ENCODE results near the genes CC2D2B and CCNJ.

GRCh38 chr10:95348906-95349367 lies 58.1 kb upstream of the PDLIM1 start:
- PRO-cap = no peak
- RAMPAGE, long total RNA, 2 experiments = no peak in any of the 2 experiments

- PRO-cap = no peak
- RAMPAGE, long total RNA, 2 experiments = no peak in any of the 2 experiments
Observed at GRCh38 chr10:95377560-95378459, 87.0 kb upstream of the PDLIM1 start.

DNA sequence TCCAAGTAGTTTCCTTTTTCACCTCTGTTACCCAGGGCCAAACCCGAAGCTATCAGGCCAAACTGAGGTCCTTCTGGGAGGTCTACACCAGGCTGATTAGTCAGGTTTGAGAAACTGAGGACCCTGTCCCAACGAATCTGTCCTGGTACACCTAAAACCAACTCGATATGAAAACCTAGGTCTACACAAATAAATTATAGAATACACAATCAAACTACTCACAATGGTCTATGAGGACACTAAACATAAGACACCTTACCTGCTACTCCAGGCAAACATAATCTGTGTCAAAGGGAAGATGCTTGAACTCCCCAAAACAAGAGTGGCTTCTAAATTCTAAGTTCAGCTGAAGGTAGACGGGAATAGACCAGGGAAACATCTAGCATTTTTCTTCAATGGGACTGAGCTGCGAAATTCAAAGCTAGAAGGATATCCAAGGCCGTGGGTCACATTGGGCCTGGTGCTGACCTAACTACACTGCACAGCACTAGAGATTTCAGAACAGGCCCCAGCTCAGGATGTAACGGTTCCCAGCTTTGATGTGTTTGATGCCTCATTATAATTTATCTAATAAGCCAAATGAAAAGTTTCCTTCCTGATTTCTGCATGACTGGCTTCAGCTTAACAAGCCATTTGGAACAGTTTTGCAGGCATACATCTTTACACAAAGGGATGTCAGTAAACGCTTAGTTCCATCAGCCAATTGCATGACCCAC lies 121.8 kb upstream of the PDLIM1 start:
- PRO-cap = no peak
- RAMPAGE, long total RNA, 2 experiments = no peak in any of the 2 experiments

- PRO-cap = no peak
- RAMPAGE, long total RNA, 2 experiments = no peak in any of the 2 experiments
Observed at GRCh38 chr10:95419215-95419955, 128.6 kb upstream of the PDLIM1 start.

GRCh38 chr10:95437532-95438143 lies 123.5 kb downstream of the SORBS1 start:
- PRO-cap = no peak
- RAMPAGE, long total RNA, 2 experiments = no peak in any of the 2 experiments

- PRO-cap = no peak
- RAMPAGE, long total RNA, 2 experiments = no peak in any of the 2 experiments
Observed at GRCh38 chr10:95445090-95445820, 115.9 kb downstream of the SORBS1 start.

DNA sequence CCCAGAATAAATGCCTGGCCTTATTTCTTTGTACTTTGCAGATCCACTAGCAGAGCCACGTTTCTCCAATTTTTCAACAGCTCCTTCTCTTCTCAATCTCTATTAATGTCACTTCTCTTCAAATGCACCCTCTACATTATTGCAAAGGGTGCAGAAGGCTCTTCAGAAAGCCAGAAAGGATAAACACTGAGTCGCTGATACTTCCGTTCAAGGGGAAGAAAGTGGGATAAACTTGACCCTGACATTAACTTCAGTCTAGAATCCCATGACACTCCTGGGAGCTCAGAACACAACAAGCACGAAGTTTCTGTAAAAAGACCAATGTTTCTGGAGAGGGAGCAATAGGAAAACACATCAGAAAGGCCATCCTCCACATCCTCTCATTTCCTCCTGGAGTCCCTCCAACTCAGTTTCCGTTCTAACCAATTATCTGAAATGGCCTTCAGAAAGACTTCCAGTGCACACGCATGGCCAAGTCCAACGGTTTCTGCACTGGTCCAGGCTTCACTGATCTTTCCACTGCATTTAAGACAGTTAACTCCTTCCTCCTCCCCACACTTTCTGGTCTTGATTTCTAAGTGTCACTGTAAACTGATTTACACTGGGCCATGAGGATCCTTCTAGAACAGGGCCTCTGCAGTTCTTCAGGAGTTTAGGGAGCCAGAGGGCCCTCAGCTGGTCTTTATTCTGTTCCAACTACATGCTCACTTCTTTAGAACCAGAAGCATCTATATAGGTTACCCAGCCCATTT lies 113.4 kb downstream of the SORBS1 start:
- PRO-cap = no peak
- RAMPAGE, long total RNA, 2 experiments = no peak in any of the 2 experiments

- PRO-cap = no peak
- RAMPAGE, long total RNA, 2 experiments = no peak in any of the 2 experiments
Observed at GRCh38 chr10:95645936-95646640, 10.4 kb downstream of the ALDH18A1 start.

DNA sequence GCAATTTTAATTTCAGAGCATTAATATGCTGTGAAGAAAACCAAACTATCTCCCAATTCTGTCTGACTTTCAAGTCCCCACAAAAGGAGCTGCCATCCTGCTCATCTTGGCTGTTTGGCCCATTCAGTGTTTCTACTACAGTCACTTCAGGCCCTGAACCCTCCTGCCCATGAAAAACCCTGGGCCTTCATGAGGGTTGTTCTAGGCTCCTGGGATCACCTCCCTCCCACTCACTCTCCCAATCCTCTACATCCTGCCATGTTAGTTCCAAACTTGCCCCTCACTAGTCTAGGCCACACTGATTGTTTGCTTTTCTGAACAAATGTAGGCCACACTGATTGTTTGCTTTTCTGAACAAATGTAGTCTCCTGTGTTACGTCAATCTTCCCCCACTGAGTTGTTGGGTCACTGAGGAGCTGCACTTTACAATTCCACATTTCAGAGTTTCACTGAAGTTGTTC lies 5.2 kb upstream of the ALDH18A1 start:
- PRO-cap = no peak
- RAMPAGE, long total RNA, 2 experiments = no peak in any of the 2 experiments

DNA sequence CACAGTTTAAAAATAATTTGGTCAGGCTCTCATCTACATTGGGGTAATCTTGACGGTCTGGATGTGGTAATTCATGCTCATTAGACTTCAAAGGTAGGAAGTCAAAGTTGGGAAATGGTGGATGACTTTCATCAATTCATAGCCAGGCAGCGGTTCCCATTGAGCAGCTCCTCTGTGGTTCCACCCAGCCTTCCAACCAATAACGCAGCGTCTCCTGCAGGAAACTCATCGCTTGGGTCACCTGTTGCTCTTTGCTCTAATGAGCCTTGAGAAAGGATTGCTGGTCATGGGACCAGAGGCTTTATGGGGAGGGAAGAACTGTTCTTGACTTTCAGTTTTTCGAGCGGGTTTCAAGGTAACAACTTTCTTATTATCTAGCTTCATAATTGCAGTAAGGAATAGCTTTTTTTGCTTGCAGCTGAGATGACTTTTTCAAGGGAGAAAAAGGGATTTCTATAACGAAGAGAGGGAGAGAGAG lies 512 bp upstream of the ENTPD1 start:
- PRO-cap = unidirectional peak, plus-strand start at position 334 of the sequence
- RAMPAGE, long total RNA, 2 experiments = start-site peak on the plus strand in 2 of 2 experiments, centred at positions 291 to 303 of the sequence, 31 to 55 reads per replicate

DNA sequence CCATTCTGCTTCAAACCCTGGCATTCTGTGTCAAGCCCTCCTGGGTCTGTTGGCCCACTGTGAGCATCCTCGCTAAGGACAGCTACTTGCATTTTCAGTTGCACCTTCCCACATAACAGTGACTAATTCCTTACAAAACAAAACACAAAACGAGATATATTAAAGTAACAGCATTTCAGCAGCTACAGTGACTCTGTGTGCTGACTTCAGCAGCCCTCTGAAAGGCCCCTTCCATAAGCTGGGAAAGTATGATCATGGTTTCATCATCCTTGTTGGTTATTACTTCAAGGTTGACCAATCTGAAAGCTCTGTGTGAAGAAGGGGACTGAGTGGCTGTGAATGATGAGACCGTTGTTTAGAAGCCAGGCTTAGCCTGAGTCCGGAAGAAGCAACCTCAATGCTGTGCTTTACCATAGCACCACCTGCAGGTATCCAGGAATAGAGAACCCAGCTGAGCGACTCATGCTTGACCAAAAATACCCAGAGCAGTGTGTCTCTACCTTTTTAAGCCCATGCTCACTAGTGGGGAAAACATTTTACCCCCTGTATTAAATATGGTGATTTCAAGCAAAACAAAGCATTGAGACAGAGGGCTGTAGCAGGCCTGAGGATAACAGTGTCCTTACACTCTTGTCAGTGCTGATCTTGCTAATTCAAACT lies 42.7 kb upstream of the CC2D2B start:
- PRO-cap = no peak
- RAMPAGE, long total RNA, 2 experiments = no peak in any of the 2 experiments

DNA sequence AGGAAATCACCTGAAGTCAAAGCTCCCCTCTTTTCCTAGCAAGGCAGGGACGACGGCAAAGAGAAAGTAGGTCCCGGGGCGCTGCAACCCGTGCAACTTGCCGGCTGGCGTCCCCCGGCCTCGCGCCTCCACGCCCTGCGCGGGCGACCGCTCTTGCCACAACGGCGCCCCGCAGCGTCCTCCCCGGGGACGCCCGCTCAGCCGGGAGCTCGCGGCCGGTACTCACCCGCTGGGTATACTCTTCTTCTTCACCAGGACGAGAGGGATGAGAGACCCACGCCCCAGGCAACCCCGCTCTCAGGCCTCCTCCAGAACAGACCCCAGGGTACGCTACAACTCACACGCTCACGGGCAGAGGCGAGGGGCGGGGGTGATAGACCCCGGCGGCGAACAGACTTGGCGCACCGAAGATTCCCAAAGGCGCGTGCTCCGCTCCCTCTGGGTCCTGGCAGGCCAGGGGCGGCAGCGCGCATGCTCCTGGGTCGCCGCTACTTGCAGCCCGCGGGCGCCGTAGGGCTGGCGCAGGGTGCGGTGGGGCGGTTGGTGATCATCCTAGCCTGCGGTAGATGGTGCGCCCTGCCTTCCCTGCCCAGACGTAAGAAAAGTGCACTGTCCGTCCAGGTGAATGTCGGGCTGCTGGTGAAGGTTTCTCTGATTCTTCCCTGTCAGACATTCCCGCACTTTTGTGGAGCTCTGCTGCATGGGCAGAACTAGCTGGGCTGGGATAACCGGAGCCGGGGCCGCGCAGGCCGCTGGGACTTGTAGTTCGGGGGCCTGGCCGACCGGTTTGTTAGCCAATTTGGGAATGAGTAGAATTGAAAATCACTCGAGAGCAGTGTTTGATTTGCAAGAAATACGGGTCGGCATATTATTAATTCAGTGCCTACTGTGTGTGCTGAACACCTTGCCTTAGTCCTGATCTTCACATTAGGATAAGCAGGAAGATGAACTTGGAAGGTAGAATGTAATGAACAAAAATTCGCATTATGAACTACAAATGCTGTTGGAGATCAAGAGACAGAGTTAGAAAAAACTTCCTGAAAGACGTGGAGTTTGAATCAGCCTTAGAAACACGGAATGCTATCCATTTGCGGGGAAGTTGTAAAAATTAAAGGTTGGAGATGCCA lies at the start of gene CC2D2B:
TSS of gene CC2D2B (plus strand) at position 539 of the 1,127 bp plus-strand sequence.
- PRO-cap = unidirectional peak, minus-strand start at position 447 of the sequence
- RAMPAGE, long total RNA, 2 experiments = start-site peak on the minus strand in 1 of 2 experiments, centred at position 452 of the sequence, 101 reads per replicate

DNA sequence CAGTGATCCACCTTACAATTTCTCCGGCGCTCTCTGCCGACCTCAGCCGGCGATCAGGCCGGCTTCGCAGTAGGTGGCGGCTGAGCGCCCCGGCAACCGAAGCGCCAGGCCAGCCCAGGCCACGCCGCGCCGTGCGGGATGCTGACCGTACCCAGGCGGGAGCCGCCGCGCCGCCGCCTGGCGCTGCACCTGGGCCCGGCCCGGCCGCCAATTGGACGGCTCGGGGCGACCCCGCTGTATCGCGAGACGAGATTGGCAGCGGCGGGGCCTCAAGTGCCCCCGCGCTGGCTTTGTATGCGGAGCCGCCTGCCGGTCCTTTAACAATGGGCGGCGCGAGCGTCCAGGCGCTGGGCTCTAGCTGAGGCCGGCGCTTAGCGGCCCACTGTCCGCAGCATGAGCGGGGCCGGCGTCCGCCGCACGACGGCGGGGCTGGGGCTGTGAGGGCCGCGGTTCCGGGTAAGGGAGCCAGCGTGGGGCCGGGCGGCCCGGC lies at the start of gene CCNJ:
TSS of gene CCNJ (plus strand) at position 320 of the 490 bp plus-strand sequence.
- PRO-cap = bidirectional peak, plus-strand start at position 323 of the sequence, minus-strand start at position 185 of the sequence
- RAMPAGE, long total RNA, 2 experiments = no peak in any of the 2 experiments

DNA sequence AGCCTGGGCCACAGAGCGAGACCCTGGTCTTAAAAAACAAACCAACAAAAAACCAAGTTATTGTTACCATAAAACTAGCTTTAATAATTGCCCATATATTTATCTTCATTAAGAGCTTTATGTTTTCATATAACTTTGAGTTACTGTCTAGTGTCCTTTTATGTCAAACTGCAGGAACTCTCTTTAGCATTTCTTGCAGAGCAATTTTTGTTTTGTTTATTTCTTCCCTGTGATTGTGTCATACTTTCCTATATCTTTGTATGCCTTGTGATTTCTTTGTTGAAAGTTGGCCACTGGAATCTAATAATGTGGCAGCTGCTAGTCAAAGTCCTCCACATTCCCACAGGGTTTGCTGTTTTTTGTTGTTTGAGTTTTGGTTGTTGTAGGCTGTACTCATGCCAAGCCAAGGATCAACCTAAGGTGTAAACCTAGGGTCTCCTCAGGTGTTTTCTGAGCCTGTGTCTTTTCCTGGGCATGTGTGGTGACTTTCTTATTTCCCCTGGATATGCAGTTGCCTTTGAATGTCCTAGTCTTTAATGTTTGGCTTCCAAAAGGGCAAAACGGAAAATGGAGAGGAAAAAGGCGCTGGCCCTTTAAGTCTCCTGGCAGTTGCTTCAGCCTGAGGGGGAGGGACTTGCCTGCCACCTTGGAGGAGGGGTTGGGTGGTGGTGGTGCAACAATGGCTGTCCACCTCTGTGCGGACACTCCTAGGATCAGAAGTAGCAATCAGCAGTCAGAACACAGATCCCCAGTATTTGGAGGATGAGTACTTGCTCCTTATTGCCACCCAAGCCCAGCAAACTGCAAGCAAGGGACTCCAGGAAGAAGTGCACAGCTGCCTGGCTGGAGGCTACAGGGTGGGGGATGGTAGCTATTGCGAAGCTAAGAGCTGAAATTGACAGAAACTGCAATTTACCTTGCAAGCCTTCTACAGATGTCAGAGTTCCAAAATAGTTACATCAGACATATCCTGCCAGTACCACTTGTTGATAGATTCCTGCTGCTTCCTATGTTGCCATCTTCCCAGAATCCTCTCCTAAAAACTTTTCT lies 5.7 kb upstream of the ZNF518A start:
- PRO-cap = unidirectional peak, plus-strand start at position 649 of the sequence
- RAMPAGE, long total RNA, 2 experiments = no peak in any of the 2 experiments

DNA sequence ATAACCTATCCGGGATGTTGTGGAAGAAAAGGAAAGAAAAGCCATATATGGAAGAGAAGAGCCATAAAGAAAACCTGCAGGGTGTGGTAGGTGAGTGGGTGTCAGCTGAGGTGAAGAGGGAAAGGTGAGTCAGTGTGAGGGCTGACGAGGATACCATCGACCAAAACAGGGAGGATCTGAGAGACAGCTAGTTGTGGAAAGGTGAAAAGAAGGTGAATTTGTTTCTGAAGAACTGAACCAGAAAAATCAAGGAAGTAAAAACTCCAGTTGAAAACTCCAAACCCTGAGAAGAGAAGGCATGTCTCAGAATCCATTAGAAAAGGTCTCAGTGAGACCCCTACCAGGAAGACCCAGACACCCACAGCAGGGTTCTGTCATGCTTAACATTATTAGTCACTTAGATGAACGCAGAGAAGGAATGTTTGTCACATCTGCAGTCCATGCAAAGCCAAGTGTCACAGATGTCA lies 4.1 kb downstream of the BLNK start:
- PRO-cap = no peak
- RAMPAGE, long total RNA, 2 experiments = no peak in any of the 2 experiments

GRCh38 chr10:96272230-96273037 lies 1.1 kb upstream of the BLNK start:
- PRO-cap = no peak
- RAMPAGE, long total RNA, 2 experiments = no peak in any of the 2 experiments

DNA sequence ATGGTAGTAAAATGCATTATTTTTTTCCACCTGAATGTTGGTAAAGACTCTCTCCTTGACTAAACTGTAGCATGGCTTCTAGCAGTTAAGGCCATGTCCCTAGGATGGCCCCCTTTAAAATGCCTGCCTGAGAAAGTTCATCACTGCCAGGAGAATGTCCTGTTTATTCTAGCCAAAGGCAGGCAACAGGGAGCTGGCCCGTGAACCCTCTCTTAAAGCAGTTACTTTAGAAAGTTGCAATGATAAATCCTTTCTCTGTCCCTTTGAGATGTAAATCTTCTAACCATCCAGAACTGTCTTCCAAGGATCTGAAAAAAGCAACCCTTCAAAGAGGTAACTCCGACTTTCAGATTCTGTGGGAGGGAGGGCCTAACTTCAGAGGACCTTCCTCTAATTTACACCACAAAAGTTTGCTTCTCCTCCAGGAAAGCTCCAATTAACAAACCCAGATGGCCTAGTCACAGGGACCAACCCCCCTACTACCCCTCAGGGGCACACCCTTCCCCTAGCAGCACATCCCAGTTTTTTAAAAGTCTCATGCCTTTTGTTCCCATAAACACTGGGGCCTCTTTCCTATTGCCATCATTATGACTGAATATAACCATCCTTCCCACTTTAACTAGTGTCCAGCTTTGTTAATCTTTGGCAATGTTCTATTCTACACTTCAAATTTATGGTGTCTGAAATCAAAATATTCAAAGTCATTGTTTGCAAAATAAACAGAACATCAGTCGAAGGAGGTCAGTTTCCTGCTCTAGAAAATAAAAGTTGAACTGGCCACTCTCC lies 5.6 kb downstream of the DNTT start:
- PRO-cap = no peak
- RAMPAGE, long total RNA, 2 experiments = no peak in any of the 2 experiments

- PRO-cap = no peak
- RAMPAGE, long total RNA, 2 experiments = no peak in any of the 2 experiments
Observed at GRCh38 chr10:96588707-96589144, 1.9 kb upstream of the TM9SF3 start.

DNA sequence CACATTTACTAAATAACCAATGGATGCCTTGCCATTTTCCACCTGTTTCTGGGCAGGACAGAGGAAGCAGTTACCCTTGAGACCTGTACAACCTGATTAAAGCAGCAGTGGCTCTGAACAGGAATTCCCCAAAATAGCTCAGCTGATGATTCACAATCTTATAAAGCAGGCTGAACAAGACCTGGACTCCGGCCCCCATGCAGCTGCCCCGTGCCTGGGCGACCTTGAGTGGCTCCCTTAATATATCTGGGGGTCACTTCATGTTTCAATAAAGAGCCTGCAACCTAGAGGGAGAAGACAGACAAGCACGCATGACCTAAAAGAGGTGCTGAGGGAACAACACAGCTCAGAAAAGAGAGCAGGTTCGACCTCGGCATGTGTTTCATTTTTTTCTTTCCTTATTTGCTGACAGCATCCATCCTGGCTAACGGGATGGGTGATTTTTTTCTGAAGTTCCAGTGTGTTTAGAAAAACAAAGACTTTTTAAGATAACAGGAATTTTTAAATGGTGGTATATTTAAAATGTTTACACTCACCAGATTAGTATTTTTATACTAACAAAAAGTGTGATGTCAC lies 161.6 kb downstream of the SLIT1 start:
- PRO-cap = no peak
- RAMPAGE, long total RNA, 2 experiments = no peak in any of the 2 experiments

GRCh38 chr10:97418050-97418544 lies 7.9 kb upstream of the PGAM1 start:
- PRO-cap = no peak
- RAMPAGE, long total RNA, 2 experiments = no peak in any of the 2 experiments